Temporal lobe (tissue), 2 donors: ENCODE measurements around a stretch of chr18.

- RAMPAGE, long total RNA: no peak
These were observed 75.1 kb downstream of the ATP8B1 start for GRCh38 chr18:57727985-57728387.

- RAMPAGE, long total RNA: no peak
These were observed 29.1 kb downstream of the ATP8B1 start for GRCh38 chr18:57773865-57774465.

GRCh38 chr18:57789234-57789660 is 13.9 kb downstream of the ATP8B1 start:
- RAMPAGE, long total RNA: no peak

GRCh38 chr18:58045859-58046140 is 1.8 kb downstream of the NEDD4L start:
- RAMPAGE, long total RNA: no peak

DNA sequence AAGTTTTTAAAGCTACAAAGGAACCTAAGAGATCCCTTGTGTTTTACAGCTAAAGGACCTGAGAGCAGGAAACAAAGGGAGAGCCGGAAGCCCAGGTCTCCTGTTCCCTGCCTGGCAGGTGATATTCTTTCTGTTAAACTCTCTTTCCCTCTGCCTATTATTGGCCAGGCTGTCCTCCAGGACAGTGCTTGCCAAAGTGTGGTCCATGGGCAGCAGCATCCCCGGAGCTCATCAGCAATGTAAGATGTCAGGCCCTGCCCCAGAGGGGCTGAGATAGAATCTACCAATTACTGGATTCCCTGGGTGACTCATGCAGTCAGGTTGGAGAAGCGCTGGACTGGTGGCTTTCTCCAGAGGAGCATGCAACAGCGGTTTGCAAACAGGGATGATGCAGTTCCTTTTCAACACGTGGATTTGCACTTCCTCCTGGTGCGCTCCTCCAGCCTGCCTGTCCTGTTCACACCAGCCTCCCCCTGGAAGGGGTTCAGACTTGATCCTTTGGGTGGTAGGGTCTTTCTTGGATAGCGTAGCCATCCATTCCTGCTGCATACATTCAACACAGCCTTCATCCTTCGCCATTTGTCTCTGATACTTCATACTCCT is 158.3 kb downstream of the NEDD4L start:
- RAMPAGE, long total RNA: no peak

DNA sequence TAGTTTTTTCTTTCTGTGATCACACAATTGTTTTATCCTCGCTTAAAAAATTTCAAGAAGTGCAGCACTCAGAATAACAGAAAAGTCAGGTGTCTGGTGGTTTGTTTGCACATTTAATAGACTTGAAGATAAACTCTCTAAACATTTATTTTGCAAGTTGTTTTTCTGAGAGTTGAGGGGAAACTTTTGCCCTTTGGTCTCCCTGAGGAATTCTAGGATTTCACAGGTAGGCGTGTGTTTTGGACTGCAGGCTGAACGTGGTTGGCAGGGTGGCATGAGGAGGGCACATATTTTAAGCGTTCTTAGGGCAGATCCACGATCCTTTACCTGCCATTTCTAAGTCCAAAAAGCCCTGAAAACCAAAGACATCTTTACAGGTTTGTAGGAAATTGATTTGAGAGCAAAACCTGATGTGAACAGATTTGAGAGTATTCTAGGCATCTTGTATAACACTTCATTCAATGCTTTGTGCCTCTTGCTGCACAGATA is 188.7 kb downstream of the NEDD4L start:
- RAMPAGE, long total RNA: no peak

- RAMPAGE, long total RNA: no peak
These were observed 266.5 kb downstream of the NEDD4L start for GRCh38 chr18:58310393-58311039.

DNA sequence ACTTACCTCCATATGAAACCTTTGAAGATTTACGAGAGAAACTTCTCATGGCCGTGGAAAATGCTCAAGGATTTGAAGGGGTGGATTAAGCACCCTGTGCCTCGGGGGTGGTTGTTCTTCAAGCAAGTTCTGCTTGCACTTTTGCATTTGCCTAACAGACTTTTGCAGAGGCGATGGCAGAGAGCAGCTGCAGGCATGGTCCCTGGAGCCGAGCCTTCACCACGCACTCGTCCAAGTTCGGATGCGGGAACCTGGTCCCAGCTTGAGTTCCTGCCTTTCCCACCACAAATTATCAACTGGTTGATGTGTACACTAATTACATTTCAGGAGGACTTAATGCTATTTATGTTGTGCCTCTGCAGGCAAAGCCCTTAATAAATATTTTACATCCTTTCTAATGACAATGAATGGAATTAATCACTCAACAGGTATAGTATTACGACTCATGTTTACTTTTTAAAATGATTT is 232.7 kb downstream of the ALPK2 start:
- RAMPAGE, long total RNA: no peak

GRCh38 chr18:58397189-58398031 is 231.5 kb downstream of the ALPK2 start:
- RAMPAGE, long total RNA: no peak

DNA sequence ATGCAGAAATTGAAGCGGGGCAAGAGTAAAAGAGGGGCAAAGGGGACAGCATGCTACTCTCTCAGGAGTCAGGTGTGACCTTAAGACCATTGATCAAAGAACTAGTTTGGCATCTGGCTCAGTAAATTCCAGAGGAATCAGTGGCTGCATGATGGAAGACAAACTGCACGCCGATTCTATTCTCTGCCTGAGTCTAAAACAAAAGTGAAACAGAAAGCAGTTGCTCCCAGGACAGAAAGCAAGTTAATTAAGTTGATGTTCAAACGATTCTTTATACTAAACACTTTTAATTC is 190.3 kb downstream of the ALPK2 start:
- RAMPAGE, long total RNA: no peak

- RAMPAGE, long total RNA: no peak
These were observed 186.5 kb downstream of the ALPK2 start for GRCh38 chr18:58442459-58442776.

DNA sequence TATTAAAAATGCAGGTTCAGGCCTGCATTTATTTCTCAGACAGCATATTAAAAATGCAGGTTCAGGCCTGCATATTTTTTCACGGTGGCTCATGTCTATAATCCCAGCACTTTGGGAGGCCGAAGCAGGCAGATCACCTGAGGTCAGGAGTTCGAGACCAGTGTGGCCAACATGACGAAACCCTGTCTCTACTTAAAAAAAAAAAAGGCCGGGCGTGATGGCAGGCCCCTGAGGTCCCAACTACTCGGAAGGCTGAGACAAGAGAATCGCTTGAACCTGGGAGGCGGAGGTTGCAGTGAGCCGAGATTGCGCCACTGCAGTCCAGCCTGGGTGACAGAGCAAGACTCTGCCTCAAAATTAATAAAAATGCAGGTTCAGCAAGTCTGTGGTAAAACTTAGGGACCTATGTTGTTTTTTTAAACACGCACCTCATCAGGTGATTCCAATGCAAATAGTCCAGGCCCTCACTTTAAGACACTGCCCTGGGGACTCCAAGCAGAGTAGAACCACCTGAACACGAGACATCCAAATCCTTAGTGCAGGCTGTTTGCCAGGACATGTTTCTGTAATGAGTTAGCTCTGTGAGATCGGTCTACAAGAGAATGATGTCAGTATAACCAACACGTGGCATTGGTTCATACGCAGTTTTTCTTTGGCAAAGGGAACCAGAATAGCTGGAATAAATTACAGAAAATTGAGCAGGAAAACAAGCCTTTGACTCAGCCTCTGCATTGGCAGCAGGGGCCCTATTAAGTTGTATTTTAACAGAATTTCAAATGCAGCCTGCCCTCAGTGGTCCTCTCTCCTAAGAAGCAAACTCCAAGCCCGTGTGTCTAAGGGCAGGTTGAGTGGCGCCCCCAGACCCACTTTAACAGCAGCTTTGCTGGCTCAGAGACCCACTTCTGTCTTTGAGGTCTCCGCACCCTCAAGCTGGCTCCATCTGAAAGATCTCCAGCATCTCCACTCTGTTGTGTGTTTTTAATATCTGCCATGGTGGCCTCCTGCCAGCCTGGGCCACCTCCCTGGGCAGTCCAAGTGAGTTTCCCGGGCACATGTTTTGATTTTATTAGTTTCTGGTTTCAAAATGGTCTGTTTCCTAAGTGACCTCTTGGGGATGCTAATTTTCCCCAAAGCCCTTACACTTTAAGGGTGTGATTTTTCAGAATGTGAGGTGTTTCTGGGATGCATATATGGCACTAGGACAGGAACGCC is 61.5 kb downstream of the ALPK2 start:
- RAMPAGE, long total RNA: no peak

DNA sequence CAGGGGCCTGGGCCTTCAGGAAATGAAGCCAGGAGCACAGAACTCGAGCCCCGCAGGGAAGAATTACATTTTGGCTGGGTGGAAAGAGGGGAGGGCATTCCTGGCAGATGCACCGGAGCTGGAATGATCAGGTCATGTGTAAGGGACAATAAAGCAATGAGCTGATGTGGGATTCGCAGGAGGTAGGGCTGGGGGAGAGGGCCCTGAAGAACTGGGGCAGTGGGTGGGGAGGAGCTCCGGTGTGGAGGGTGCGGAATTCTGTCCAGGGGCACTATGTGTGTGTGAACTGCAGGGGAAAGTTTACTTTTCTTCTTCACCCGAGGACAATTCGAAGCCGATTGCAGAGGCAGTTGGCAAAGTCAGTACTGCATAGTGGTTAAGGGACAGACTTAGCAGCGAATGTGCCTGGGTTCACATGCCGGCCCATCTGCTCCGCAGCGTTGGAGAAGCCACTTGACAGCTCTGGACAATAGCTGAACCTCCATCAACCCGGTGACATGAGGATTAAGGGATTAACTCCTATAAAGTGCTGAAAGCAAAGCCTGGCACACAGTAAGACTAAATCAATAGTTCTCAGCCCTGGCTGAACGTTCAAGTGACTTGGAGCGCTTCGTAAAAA is 36.4 kb downstream of the ALPK2 start:
- RAMPAGE, long total RNA: no peak

DNA sequence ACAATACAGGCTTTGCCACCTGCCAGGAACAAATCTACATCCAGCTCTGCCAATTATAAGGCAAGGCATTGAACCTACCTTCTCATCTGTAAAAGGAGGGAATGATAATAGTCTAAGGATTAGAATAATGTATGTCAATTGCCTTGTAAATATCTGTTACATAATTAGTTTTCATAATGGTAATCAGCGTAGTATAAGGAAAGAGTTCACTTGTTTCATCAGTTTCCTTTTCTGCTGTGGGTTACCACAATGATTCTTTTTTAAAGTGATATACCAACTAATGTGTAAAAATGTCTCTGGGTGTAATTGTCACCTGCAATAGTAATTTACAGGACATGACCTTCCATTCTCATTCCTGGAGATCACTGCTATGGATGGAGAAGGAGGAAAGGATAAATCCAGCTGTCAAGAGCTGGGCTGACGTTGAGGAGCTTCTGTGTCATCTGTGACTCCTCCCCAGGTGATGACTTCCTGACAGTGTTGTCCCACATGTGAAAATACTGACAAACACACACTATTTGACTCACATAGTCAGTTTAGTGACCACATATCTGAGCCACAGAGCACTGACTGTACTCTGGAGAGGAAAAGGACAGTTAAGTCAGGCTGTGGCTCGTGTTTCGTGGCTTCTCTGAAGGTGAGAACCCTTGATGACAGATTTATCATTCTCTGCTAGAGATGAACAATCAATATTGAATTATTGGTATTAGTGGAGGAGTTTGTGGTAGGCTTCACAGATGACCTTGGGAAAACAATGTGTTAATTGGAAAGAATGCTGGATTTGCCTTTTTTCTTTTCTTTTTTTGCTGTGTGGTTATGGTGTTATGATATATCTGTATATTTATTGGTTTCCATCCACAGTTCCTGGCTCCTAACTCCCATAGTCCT is 13.3 kb downstream of the ALPK2 start:
- RAMPAGE, long total RNA: no peak

DNA sequence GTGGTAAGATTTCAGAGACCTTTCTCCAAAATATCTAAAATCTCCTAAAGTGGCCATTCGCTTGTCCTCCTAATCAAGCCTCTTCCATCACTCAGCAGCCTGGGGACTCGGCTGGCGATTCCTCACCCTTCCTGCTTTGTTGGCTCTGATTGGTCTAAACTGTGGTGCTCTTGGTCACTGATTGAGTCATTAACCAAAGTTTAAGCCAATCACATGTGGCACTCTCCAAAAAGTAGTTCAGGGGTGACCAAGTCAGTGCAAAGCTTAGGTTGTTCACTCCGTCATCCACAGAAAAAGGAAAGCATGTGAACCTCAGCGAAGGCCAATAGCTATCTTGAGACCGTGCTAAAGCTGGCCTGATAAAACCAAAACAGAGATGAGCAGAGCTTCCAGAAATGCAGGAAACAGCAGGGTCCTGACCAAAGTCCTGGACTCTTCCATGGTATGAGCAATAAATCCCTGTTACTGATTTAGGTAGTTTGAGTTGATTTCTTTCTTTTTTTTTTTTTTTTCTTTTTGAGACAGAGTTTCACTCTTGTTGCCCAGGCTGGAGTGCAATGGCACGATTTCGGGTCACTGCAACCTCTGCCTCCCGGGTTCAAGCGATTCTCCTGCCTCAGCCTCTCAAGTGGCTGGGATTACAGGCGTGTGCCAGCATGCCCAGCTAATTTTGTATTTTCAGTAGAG is 4.8 kb downstream of the ALPK2 start:
- RAMPAGE, long total RNA: no peak

GRCh38 chr18:58721650-58722247 is 50.5 kb downstream of the MALT1 start:
- RAMPAGE, long total RNA: no peak

DNA sequence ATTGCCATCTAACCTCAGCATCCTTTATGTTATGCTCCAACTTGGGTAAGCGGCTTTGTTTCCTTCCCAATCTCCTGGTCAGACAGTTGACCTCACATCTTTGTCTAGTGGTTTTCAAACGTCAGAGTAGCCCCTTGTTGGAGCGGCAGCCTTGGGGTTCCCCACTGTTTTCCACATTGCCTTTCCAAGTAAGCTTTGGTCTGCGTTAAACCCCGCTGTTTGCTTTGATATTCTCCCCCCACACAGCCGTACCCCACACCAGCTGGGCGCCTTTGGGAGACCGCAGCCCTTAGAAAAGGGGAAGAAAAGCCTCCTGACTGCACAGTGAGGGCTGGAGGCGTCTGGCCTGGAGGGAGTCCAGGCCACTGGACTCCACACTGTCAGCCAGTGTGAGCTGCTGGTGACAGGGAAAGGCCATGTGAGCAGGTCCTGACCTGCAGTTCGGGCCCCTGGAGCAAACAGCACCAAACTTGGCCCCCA is 83.4 kb downstream of the MALT1 start:
- RAMPAGE, long total RNA: no peak

DNA sequence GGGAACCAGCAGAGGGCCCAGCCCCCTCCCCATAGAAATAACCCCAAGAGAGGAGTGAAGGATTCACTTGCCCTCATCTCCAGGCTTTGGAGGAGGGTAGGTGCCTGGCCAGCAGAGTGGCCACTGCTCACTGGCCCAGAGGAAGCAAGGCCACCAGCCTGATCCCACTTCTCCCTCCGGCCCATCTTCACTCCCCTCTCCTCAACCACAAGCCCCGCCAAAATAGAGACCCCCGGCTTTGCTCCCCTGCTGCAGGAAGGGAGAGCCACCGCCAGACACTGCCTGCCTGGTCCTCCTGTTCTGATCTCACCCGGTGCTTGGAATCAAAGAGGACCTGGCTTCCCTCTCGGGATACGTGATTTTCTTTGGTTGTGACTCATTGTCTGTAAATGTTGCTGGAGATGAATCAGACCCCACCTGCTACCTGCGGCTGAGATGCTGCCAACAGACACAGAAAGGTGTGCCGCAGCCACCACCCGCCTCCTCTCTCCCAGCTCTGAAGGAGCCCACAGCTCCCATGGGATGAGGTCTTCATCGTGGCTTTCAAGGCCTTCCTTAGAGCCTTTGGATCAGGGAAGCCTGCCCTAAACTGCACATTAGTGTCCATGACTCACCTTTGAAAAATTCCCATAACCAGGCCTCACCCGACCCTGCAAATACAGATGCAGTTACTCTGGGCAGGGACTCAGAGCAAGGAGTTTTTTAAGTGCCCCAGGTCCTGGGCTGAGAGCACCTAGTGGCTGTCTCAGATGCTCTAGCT is 79.5 kb upstream of the ZNF532 start:
- RAMPAGE, long total RNA: no peak

DNA sequence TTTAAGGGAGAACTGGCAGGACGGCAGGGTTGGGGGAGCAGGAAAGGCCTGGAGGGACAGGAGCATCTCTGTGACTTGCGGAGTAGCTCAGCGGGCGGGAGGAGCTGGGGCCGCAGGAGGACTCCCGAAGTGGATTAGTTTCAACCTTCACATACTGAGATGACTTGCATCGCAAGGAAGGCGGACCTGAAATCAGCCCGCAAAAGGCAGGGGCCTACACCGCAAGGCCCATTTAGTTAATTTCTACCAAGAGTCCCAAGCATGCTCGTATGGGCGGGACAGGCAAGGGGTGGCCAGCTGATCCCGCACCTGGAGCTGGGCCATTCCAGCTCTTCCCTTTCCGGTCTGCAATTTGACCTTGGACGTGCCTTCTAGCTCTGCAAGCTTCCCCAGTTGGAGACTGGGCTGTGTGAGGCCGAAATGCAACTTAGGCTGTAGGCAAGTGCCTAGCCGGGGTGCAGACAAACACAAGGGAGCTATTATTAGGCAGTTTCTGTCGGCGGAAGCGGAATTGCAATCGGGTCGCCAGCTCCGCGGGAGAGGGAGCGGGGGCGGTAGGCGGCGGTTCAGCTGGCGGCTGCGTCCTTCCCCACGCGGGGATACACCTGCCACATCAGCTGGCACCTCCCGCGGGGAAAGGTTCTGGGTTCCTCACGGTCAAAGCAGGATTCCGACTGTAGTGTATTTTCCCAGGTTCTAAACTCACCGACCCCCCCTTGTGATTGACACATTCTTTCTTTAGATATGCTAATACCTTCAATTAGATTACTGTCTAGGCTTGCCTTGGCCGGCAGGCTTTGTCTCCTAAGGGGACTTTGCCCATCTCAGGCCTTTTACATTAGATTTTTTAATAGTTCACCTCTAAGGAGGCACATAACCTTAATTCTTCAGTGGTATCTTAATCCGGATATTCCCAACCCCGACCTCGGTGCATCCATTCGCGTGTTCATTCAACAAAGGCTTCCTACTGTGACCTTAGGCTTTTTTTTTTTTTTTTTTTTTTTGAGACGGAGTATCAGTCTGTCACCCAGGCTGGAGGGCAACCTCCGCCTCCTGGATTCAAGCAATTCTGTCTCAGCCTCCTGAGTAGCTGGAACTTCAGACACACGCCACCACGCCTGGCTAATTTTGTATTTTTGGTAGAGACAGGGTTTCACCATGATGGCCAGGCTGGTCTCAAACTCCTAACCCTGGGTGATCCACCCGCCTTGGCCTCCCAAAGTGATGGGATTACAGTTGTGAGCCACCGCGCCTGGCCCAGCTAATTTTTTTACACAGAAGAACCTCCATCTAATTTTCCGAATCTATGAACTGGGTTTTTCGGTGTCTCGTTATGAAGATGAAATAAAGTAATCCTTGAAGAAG is 17.0 kb upstream of the ZNF532 start:
- RAMPAGE, long total RNA: no peak

- RAMPAGE, long total RNA: no peak
These were observed 448 bp upstream of the ZNF532 start for GRCh38 chr18:58864289-58864569.